AG08470 (cell line): ENCODE measurements around a stretch of chr9.

DNA sequence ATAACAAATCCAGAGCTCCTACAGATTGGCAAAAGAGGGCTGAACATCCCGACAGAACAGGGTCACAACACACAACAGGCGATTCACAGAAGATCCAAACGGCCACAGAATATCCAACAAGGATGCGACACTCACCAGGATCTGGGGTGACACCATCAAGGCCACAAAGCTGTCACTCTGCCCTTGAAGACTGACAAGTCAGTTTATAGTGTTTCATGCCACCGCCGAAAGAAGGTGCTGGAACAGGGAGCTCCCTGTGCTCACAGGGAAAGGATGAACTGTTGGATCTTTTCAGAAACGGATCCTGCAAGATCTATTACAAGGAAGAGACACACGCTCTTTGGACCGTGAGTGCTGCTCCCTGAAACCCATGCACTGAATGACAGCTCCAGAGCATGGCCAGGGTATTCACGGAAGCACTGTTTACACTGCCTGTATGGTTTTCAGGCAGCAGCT is 53.0 kb downstream of the SEMA4D start:
- RRBS: no CpG with 5 or more reads among the region's 10 CpGs

DNA sequence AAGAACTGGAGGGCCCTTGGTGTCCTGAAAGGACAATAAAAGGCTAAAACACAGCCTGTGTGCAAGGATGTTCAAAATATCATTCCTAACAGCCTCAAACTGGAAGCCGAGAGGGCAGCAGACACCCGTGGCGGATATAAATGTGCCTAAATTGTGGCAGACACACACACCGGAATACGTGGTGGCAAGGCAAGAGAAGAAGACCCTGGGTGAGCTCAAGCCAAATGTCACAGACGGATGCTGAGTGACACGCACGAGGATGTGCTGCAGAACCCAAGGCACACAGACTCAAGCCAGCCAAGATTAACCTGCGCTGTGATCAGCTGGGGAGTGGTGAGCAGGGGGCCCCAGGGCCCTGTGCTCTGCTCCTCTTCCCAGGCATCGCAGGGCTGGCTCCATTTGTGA is 16.5 kb downstream of the SEMA4D start:
- RRBS: no CpG with 5 or more reads among the region's 10 CpGs

GRCh38 chr9:89526953-89527283 is 29.0 kb upstream of the SEMA4D start:
- RRBS: no CpG with 5 or more reads among the region's 2 CpGs

DNA sequence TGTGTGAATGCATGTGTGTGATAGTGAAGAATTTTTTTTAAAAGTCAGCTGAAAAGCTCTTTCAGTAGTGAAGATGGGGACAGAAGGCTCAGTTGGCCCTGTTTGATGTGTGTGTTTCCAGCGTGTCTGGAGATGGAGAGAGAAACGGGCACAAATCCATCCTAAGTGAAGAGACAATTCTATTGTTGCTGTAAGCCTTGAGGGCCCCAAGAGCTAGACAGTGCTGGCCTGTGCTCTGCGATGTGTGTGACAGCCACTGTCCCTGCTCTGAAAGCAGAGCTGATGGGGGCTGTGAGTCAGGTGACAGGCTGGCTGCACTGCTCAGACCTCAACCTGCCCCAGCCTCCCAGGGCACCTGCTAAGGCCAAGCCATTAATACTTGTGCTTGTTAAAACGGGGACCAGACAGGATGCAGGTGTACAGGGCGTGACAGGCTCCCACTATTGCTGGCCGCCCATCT is 44.5 kb upstream of the SEMA4D start:
- RRBS: no CpG with 5 or more reads among the region's 6 CpGs

DNA sequence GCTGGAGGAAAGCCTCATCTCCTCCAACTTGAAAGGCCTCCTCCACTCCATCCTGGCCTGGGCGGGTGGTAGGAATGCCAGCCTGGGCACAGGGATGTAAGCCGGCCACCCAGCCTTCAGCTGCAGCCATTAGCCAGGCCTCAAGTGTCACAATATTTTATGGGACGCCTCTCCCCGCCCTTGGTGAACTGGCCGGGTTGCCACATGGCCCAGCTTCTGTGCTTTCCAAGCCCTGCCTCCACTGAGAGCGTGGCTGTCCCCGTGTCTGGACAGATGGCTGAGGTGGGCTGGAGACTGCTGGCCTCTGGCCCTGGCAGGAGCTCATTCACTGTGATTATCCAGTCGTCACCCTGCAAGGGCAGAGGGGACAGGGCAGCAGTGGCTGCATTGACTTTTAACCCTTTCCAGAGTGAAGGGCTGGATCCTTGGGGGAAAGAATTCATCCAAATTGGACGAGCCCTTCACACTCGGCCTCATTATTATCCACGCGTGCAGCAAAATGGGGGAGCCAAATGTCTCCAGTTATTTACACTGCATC is 70.6 kb downstream of the GADD45G start:
- RRBS: 2% methylated on average over 4 of the region's 12 CpGs

GRCh38 chr9:89778447-89778820 is 173.6 kb downstream of the GADD45G start:
- RRBS: no CpG with 5 or more reads among the region's 9 CpGs

- RRBS: no CpG with 5 or more reads among the region's 7 CpGs
These were observed 197.0 kb downstream of the GADD45G start for GRCh38 chr9:89801763-89802221.

DNA sequence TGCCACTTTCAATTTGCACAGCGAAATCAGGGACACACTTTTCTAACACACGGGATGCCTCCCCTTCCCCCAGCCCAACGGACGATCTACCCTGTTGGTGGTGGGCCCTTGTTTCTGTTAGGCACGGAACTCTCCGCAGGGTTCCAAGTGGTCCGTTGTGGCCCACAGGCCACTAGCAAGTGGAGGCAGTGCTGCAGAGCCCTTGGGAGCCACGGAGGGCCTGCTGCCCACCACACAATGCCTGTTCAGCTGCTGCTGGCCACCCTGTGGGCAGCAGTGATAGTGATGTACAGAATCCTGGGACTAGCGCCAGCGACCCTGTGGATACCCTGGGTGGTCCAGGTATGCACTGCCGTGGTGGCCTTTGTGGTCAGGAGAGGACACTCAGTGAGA is 58.9 kb downstream of the DIRAS2 start:
- RRBS: no CpG with 5 or more reads among the region's 11 CpGs

DNA sequence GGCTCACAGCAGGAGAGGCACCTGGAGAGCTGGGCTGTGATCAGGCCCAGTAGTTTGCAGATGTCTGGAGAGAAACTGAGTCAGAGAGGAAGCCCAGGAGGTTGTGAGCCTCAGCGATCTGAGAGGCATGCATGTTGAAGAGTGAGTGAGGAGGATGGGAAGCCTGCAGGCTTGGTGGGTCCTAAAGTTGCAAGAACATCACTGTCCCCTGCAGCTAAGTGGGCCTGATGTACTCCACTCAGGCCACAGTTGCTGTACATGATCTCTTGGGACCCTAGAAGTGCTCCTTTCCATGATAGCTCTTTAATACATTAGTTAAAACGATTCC is 52.6 kb downstream of the SYK start:
- RRBS: no CpG with 5 or more reads among the region's 2 CpGs

GRCh38 chr9:90916293-90916742 is 114.7 kb downstream of the SYK start:
- RRBS: no CpG with 5 or more reads among the region's 9 CpGs

GRCh38 chr9:90997424-90997799 is 195.8 kb downstream of the SYK start:
- RRBS: no CpG with 5 or more reads among the region's 6 CpGs

DNA sequence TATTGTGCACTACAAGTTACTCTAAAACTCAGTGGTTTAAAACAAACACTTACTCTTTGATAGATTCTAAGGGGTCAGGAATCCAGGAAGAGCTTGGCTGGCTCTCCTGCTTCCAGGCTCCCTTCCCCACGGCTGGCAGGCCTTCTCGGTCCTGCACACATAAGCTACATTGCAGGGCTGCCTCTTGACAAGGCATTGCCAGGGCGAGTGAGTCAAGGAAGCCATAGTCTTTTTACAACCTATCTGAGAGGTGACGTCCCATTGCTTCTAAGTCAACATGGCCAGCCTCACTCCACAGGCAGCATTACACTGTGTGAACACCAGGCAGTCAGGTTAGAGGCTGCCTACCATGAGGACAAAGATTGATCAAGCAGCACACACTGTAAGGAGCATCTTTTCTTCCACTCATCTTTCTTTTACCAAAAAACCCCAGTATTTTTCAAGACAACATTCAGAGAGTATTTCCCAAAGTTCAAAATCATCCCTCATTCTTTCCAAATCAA is 119.7 kb downstream of the AUH start:
- RRBS: no CpG with 5 or more reads among the region's 4 CpGs

- RRBS: no CpG with 5 or more reads among the region's 6 CpGs
These were observed 68.6 kb downstream of the AUH start for GRCh38 chr9:91292977-91293572.

- RRBS: no CpG with 5 or more reads among the region's 1 CpG
These were observed 63.3 kb downstream of the AUH start for GRCh38 chr9:91298419-91298913.

DNA sequence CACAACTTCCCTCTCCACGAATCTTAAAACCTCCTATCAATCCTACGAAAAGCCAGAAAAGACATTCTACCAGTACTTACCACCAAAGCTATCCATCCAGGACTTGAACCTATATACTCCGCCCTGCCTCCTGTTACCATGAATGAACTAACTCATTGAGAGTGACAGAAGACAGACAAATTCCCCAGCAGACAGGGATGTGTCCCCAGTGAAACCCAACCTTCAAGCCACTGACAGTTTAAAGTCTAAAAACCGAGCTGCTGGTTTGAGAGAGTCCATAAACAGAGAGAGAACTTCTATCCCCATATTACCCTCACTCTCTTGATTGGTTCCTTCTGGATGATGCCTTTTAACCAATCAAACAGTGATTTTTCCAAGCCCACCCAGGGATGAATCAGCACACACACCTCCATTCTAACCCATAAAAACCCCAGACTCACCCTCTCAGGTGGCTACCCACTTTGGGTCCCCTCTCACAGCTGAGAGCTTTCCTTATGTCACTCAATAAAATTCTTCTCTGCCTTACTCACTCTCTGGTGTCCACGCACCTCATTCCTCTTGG is 34.6 kb downstream of the AUH start:
- RRBS: no CpG with 5 or more reads among the region's 5 CpGs

DNA sequence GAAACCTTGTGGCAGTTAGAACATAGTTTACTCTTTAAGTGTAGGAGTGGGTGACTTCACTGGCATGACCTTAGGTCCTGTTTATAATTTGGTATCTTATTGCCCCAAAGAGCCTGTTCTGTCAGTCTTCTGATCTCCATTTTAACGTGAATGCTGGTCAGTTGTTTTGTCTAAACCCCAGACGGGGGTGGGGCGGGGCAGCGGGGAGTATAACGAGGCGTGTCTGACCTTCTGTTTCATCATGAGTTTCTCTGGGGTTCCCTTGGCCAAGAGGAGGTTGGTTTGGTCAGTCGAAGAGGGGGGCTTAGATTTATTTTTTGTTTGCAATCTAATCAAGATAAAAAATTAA is 77.1 kb upstream of the NFIL3 start:
- RRBS: no CpG with 5 or more reads among the region's 7 CpGs

- RRBS: no CpG with 5 or more reads among the region's 10 CpGs
These were observed 132.2 kb downstream of the ROR2 start for GRCh38 chr9:91817776-91818344.

- RRBS: no CpG with 5 or more reads among the region's 8 CpGs
These were observed 130.4 kb downstream of the ROR2 start for GRCh38 chr9:91819338-91820228.

DNA sequence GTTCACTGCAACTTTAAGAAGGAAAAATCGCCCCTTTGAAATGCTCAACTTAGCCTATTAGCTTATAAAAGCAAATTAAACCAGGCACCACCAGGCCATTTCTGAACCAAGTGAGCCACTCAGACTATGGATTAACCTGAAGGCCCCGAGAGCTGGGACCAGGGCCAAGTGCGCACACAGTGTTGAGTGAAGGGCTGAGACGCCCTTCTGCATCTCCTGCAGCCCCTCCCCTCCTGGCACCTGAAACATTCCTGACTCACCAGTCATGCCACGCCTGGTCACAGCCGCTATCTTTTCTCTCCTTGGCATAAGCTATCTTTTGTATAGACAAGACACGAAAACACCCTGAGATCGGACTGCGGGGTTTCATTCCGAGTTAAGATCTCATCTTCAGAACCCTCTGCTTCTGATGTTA is 111.8 kb downstream of the ROR2 start:
- RRBS: no CpG with 5 or more reads among the region's 10 CpGs

DNA sequence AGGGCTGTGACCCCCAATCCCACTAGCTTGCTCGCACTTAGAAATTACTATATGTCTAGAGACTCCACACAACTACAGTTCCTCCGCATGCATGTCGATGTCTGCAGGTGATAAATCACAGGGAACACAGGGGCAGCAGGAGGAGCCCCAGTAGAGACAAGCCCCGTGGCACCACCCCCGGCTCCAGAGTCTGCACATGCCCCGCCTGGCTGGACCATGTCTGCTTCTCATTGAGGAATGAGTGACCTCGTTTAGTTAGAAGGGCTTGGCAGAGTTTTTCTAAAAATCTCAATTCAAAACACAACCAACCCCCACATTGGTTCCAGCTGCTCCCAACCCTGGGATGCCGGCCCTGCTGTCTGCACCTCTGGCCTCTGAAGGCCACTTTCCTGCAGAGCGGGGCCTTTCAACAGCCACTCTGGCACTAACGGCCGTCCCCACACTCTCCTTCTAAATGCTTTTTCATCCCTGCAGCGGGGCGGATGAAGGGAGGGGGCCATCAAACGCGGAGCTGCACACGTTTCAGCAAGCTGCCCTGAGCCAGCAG is 106.4 kb downstream of the ROR2 start:
- RRBS: no CpG with 5 or more reads among the region's 16 CpGs